Endothelial cell of umbilical vein (primary cell): Measurements from ENCODE around the genes CENPC, UGT2B10, OPRPN, MOB1B and SLC4A4.

DNA sequence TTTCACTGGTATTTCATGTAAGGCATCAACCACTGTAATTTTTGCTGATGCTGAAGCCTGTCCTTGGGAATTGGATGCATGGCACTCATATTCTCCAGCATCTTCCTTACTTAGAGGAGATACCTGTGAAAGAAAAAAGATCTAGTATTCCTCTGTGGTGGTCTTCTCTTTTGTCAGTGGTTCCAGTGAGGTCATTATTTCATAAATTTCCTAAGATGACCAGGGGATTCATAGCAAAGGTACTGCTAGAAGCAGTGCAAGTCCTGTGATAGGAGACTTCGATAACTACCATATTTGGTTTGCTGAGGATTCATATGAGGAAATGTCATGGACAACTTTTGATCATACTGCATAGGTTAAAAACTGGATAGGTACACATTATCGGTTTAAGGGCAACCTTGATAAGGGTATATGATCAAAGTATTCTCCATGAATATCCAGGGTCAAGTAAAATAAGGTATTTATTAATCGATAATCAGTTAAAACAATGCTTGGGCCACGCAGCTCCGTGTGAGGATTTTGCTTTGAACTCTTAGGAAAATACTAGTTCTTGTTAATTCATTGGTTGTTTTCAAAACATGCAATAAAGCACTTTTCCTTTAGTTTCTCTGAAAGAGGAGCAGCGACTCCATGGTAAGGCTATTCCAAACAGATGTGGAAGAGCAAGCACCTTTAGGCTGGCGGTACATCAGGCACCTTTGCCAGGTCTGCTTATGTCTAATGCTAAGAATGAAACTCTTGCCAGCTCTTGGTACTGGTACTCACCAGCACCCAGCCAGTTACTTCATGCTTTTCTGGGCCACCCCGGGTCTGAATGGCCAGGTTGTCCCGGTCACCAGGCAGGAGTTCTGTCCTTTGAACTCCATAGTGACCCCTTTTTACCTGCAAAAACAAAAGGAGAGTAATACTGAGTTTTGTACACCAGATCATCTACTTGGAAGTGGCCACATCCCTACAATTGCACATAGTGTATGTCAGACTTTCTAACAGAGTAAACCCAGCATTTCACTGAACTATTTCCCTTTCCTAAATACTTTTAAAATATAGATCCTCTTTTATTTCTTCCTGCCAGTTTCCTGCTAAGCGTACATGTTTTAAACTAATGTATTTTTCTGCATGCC lies 54.1 kb downstream of the POLR2B start:
- PRO-cap, result no peak
CAGE:
- cytosol, long polyA minus RNA, result start-site peak on the minus strand centred at position 819 of the sequence, 92 bp wide, 9 reads
- cytosol, long polyA plus RNA, result start-site peak on the minus strand centred at position 800 of the sequence, 62 bp wide, 800 and 944 reads in 2 replicates
- long polyA plus RNA, result no peak
- nucleus, long polyA minus RNA, result no peak
- nucleus, long polyA plus RNA, result no peak

DNA sequence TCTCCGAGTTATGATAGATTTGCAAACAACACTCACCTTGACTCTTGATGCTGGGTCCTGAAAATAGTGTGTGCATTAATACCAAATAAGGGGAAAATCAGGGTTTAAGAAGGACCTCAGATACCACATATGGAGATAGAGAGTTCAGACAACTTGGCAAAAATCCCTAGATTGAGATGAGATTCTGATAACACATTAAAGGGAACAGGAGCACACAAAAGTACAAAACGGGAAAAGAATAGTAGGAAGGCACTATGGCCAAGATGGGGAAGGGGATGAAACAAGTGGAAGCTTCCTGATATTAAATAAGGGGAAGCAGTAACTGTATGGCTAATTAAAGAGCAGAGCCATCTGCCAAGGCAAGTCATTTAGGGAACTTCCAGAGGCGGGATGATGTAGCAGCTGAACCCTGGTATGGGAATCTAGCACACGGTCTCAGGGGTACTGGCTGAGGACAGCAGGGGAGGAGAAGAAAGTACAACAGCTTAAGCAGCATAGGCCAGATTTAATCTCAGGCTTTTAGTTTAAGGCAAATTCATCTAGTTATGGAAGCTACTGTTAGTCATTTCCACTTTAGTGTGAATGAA lies 59.2 kb downstream of the IGFBP7 start:
- PRO-cap, result no peak
CAGE:
- cytosol, long polyA minus RNA, result no peak
- cytosol, long polyA plus RNA, result no peak
- long polyA plus RNA, result no peak
- nucleus, long polyA minus RNA, result no peak
- nucleus, long polyA plus RNA, result no peak

GRCh38 chr4:57064613-57065238 lies 45.5 kb downstream of the IGFBP7 start:
- PRO-cap, result no peak
CAGE:
- cytosol, long polyA minus RNA, result no peak
- cytosol, long polyA plus RNA, result no peak
- long polyA plus RNA, result no peak
- nucleus, long polyA minus RNA, result no peak
- nucleus, long polyA plus RNA, result no peak

- PRO-cap, result bidirectional peak, plus-strand start at chr4:57079100, minus-strand start at chr4:57079015
CAGE:
- cytosol, long polyA minus RNA, result no peak
- cytosol, long polyA plus RNA, result no peak
- long polyA plus RNA, result no peak
- nucleus, long polyA minus RNA, result no peak
- nucleus, long polyA plus RNA, result no peak
Observed at GRCh38 chr4:57078358-57079347, 31.5 kb downstream of the IGFBP7 start.

DNA sequence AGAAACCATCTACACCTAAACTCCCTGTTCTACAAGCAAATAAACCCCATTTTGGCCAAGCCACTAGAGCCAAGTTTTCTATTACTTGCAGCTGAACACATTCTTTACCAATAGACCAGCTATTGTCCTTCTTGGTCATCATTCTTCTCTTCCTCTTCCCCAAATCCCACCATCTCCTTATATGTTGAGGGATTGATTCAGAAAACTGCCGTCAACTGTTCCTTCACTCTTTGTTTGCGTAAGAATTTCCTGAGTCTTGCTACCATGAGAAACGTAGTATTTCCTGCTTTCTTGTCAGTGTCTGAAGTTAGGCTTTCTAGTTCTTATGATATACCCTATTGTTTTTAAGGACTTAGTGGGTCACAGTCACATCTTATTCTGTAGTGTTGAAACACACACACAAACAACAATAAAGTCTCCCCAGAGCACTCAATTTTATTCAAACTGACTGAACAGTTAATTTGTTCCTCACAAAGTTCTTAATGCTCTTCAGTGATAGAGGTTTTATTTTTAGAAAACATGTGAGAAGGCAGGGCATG lies 20.1 kb downstream of the IGFBP7 start:
- PRO-cap, result bidirectional peak, plus-strand start at position 338 of the sequence, minus-strand start at position 236 of the sequence
CAGE:
- cytosol, long polyA minus RNA, result no peak
- cytosol, long polyA plus RNA, result no peak
- long polyA plus RNA, result no peak
- nucleus, long polyA minus RNA, result no peak
- nucleus, long polyA plus RNA, result no peak

DNA sequence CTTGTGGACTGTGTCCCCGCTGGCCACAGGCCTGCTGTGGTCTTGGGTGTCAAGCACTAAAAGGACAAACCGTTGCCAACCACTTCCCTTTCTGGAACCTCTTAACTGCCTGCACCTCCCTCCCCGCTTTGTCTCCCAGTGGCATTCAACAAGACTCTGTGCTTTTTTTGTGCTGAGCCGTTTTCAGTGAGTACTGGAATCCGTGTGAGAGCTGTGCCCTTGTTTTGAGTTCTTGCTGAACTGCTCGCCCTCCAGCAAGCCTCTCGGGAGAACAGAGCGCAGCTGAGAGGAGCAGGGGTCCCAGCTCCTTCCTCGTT lies 630 bp upstream of the IGFBP7 start:
- PRO-cap, result bidirectional peak, plus-strand start at position 274 of the sequence, minus-strand start outside the sequence
CAGE:
- cytosol, long polyA minus RNA, result no peak
- cytosol, long polyA plus RNA, result no peak
- long polyA plus RNA, result no peak
- nucleus, long polyA minus RNA, result no peak
- nucleus, long polyA plus RNA, result no peak

DNA sequence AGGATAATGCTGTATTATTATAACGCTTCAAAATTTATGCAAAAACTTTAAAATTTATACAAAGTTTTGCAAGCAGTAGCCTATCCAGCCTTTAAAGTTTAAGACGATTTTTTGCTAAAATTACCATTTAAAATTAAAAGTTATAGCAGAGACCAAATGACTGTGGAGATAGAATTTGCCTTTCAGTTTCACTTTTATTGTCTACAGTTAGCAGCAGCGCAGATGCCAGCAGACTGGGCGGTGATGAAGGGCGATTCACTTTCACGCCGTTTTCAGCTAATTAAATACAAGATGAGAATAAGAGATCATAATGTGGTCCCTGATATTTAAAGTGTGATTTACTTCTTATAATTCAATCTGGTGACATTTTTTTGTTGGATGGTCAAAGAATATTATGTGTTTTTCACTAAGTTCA lies 1381.5 kb upstream of the ADGRL3 start:
- PRO-cap, result unidirectional peak, plus-strand start at position 221 of the sequence
CAGE:
- cytosol, long polyA minus RNA, result no peak
- cytosol, long polyA plus RNA, result no peak
- long polyA plus RNA, result no peak
- nucleus, long polyA minus RNA, result no peak
- nucleus, long polyA plus RNA, result no peak

DNA sequence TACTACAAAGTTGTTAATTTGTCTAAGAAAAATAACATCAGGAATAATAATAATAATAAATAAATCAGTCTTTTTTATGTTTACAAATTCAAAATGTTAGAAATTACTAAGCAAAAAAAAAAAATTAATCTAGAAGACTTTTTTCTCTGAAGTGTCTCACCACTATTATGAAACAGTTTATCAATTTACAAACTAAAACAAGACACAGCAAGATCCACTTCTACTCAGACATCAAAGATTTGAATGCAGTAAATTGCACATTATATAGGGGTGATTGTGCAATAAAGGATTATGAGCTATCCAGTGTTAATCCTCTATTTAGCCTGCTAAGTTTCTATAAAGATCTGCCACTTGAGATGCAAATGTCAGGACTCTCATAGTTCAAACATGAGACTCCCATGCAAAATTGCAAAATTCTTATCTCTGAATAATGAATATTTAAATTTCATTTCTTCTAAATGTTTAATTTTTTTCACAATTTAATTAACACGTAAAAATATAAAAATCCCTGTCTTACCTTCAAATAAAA lies 2.3 kb downstream of the TECRL start:
- PRO-cap, result no peak
CAGE:
- cytosol, long polyA minus RNA, result no peak
- cytosol, long polyA plus RNA, result no peak
- long polyA plus RNA, result no peak
- nucleus, long polyA minus RNA, result no peak
- nucleus, long polyA plus RNA, result no peak

DNA sequence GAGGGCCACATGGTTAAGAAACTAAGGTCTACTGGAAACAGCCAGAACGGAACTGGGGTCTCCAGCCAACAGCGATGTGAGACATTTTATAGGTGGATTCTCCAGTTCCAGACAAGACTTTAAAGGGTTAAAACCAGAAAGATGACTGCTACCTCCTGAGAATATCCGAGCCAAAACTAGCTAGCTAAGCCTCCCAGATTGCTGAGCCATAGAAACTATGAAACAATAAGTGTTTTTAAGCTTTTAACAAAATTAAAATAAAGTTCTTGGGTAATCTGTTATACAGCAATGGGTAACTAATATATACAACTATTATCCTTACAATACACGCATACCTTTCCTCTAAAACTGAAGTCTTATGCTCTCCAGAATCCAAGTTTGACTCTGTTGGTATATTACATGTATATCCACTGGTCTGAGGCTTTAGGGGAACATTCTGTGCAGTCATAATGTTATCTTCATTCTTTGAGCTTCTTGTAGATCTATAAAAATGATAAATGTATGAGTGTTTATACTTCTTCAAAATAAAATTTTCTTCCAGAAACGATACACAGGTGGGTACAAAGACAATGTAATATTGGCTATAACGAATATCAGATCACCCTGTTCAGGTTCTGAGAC lies 38.7 kb downstream of the CENPC start:
- PRO-cap, result no peak
CAGE:
- cytosol, long polyA minus RNA, result no peak
- cytosol, long polyA plus RNA, result no peak
- long polyA plus RNA, result no peak
- nucleus, long polyA minus RNA, result no peak
- nucleus, long polyA plus RNA, result no peak

DNA sequence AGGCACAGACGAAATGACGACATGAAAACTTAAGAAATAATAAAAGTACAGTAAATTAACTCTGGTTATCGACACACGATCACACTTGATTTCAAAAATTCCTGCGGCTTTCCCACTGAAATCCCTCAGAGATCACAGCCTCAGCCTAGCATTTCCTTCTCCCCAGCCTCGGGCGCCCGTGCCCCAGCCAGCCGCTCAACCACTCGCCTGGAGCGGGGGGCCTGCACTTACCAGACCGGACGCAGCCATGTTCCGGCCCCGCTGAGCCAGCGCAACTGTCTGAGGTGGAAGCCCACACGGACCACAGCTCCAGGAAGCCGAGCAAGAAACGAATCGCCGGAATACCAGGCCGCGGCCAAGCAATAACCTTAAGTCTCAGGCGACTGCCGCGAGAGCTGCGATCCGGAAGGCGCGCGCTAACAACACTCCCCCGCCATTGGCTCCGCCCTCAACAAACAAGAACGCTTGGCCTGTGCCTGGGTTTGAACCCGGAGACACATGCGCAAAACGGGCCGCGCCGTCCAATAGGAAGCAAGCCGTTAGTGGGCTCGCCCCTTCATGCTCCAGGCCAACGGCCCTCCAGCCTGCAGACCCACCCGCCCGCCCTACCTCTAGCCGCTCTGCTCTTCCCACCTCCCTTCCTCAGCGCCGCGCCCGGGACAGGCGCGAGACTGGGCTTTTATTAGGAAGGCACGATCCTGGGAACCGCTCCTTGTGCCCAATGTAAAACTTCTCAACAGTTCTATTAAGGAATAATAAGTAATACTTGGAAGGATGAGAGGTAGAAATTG lies at the start of gene CENPC:
CENPC (minus strand) TSS at position 397 of the 791 bp plus-strand sequence.
- PRO-cap, result bidirectional peak, plus-strand start at position 618 of the sequence, minus-strand start at position 343 of the sequence
CAGE:
- cytosol, long polyA minus RNA, result start-site peak on the minus strand centred at position 338 of the sequence, 17 bp wide, 25 reads
- cytosol, long polyA plus RNA, result no peak
- long polyA plus RNA, result start-site peak on the minus strand centred at position 360 of the sequence, 195 bp wide, 97 and 166 reads in 2 replicates
- nucleus, long polyA minus RNA, result start-site peak on the minus strand centred at position 306 of the sequence, 289 bp wide, 1,571 reads
- nucleus, long polyA plus RNA, result start-site peak on the minus strand centred at position 360 of the sequence, 201 bp wide, 417 and 395 reads in 2 replicates

GRCh38 chr4:68373397-68373891 lies 23.6 kb upstream of the YTHDC1 start:
- PRO-cap, result no peak
CAGE:
- cytosol, long polyA minus RNA, result no peak
- cytosol, long polyA plus RNA, result no peak
- long polyA plus RNA, result no peak
- nucleus, long polyA minus RNA, result no peak
- nucleus, long polyA plus RNA, result no peak

DNA sequence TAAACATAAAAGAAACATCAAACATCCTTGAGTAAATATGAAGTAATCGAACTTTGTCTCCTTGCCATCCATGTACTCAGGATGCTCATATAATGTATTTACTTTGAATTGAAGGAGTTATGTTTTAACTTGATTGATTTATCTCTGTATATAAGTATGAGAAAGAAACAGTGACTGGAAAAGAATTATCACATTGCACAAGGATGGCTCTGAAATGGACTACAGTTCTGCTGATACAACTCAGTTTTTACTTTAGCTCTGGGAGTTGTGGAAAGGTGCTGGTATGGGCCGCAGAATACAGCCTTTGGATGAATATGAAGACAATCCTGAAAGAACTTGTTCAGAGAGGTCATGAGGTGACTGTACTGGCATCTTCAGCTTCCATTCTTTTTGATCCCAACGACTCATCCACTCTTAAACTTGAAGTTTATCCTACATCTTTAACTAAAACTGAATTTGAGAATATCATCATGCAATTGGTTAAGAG lies at the start of gene UGT2B10:
UGT2B10 (plus strand) TSS at position 178 of the 487 bp plus-strand sequence.
- PRO-cap, result no peak
CAGE:
- cytosol, long polyA minus RNA, result no peak
- cytosol, long polyA plus RNA, result no peak
- long polyA plus RNA, result no peak
- nucleus, long polyA minus RNA, result no peak
- nucleus, long polyA plus RNA, result no peak

DNA sequence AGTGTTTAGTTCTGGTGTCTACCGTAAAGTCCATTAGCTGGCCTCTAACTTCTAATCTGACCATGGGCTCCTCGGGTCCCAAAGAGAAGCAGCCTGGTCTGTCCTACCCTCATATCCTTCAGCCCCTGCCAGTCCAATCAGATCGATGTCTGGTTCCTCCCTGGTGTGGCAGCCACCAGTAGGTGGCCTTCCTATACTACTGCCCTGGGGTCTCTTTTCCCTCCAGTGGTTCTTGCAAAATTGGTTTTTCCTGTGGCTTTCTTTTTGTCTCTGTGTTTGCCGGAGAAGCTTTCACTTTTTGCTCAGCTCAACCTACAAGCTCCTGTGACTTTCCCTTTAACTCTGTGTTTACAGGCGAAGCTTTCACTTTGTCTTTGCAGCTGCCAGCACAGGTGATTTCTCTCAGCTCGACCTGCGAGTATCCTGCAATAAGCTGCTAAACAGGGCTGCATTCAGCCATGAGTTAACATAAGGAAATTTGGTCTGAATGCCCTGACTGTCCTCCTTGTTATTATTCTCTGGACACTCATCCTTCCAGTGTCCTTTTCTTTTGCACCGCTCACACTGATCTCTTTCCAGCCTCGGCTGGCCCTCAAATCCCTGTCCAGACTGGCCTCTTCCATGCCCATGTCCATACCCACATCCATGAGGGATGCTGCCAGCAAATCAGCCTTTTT lies 46.7 kb downstream of the UGT2A3 start:
- PRO-cap, result no peak
CAGE:
- cytosol, long polyA minus RNA, result no peak
- cytosol, long polyA plus RNA, result no peak
- long polyA plus RNA, result no peak
- nucleus, long polyA minus RNA, result no peak
- nucleus, long polyA plus RNA, result no peak

- PRO-cap, result no peak
CAGE:
- cytosol, long polyA minus RNA, result no peak
- cytosol, long polyA plus RNA, result no peak
- long polyA plus RNA, result no peak
- nucleus, long polyA minus RNA, result no peak
- nucleus, long polyA plus RNA, result no peak
Observed at GRCh38 chr4:69051023-69051682, 45.1 kb upstream of the UGT2B7 start.

- PRO-cap, result no peak
CAGE:
- cytosol, long polyA minus RNA, result no peak
- cytosol, long polyA plus RNA, result no peak
- long polyA plus RNA, result no peak
- nucleus, long polyA minus RNA, result no peak
- nucleus, long polyA plus RNA, result no peak
Observed at GRCh38 chr4:69591308-69591799, 48.1 kb downstream of the UGT2A2 start.

DNA sequence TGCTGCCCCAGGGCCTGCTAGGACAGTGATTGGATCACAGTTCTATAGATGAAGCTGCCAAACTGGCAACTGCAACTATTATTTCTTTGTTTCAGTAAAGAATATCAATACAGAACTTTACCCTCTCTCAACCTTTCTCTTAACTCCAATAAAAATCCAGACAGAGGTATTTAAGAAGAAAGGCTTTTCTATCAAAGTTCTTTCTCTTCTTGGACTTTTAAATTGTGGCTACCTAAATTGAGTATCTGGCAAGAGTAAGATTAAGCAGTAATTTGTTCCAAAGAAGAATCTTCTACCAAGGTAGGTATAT lies at the start of gene OPRPN:
OPRPN (plus strand) TSS at position 200 of the 310 bp plus-strand sequence.
- PRO-cap, result no peak
CAGE:
- cytosol, long polyA minus RNA, result no peak
- cytosol, long polyA plus RNA, result no peak
- long polyA plus RNA, result no peak
- nucleus, long polyA minus RNA, result no peak
- nucleus, long polyA plus RNA, result no peak

GRCh38 chr4:70591798-70592167 lies 273 bp upstream of the AMBN start:
- PRO-cap, result no peak
CAGE:
- cytosol, long polyA minus RNA, result no peak
- cytosol, long polyA plus RNA, result no peak
- long polyA plus RNA, result no peak
- nucleus, long polyA minus RNA, result no peak
- nucleus, long polyA plus RNA, result no peak

GRCh38 chr4:70901790-70902992 lies at the start of gene MOB1B:
Gene MOB1B (plus strand): TSS chr4:70902369.
- PRO-cap, result bidirectional peak, plus-strand start at chr4:70902363, minus-strand start at chr4:70902166; unidirectional peak, minus-strand start at chr4:70902966
CAGE:
- cytosol, long polyA minus RNA, result start-site peak on the plus strand at chr4:70902369-70902423, 74 reads
- cytosol, long polyA plus RNA, result start-site peak on the minus strand at chr4:70902217-70902246, 11 and 9 reads in 2 replicates
- long polyA plus RNA, result no peak
- nucleus, long polyA minus RNA, result no peak
- nucleus, long polyA plus RNA, result no peak

DNA sequence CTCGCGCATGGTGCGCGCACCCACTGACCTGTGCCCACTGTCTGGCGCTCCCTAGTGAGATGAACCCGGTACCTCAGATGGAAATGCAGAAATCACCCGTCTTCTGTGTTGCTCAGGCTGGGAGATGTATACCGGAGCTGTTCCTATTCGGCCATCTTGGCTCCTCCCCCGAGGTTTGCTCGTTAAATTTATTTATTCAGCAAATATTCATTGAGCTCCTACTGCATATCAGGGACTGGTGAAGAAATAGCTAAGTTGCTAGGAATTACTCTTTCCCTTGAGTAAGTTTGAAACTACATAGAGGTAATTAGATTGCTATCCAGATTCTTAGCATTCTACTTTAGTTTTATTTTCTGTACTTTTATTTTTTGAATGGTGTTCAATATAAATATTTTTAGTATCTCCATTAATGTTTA lies 66.2 kb downstream of the DCK start:
- PRO-cap, result no peak
CAGE:
- cytosol, long polyA minus RNA, result no peak
- cytosol, long polyA plus RNA, result no peak
- long polyA plus RNA, result no peak
- nucleus, long polyA minus RNA, result no peak
- nucleus, long polyA plus RNA, result no peak

- PRO-cap, result no peak
CAGE:
- cytosol, long polyA minus RNA, result no peak
- cytosol, long polyA plus RNA, result no peak
- long polyA plus RNA, result no peak
- nucleus, long polyA minus RNA, result no peak
- nucleus, long polyA plus RNA, result no peak
Observed at GRCh38 chr4:71186978-71187592, at the start of gene SLC4A4. Gene SLC4A4 (plus strand): TSS chr4:71187259.